Left colon (tissue), 1 donor: ENCODE measurements around a stretch of chr2.

DNA sequence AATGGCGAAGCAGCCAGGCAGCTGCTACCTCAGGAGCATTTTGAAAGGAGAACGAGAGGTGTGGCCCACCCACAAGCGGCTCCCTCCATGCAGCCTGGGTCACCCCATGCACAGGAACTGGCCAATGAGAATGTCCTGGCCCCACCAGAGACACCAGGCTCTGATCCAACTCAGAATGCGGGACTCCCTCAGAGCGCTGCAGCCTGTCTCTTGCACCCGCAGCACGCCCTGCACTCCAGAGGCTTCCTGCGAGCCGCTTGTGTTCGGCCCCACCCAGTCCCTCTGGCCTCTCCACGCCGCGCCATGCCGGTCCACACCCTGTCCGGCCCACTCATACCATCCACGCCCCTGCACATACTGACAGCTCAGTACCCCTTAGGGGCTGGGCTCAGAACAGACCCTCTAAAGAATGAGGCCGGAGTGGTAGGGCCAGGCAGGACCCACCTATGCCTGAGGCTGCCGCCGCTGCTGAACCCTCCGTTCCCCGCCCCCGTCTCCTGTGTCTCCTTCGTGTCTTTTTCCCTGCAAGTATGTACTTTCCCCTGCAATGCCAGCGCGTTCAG lies 6.4 kb upstream of the BOK start:
- PRO-cap, result no peak

GRCh38 chr2:241661541-241662184 lies 24.2 kb downstream of the ATG4B start:
- PRO-cap, result no peak

DNA sequence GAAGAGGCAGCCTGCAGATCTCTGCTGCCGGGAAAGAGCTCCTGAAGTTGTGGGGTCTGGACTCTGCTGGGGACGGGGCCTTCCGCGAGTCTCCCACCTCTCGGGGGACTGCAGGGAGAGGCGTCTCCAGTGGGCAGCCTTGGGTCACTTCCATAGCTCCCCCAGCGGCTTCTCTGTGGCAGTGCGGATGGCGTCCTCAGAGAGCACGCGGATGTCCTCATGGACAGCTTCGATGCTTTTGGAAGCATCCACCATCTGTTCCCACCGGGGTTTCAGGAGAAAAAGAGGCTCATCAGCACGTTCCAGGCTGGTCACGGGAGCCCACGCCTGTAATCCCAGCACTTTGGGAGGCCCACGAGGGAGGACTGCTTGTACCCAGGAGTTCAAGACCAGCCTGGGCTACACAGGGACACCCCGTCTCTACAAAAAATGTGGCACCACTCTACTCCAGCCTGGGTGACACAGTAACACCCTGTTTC lies 10.6 kb downstream of the DTYMK start:
- PRO-cap, result no peak

DNA sequence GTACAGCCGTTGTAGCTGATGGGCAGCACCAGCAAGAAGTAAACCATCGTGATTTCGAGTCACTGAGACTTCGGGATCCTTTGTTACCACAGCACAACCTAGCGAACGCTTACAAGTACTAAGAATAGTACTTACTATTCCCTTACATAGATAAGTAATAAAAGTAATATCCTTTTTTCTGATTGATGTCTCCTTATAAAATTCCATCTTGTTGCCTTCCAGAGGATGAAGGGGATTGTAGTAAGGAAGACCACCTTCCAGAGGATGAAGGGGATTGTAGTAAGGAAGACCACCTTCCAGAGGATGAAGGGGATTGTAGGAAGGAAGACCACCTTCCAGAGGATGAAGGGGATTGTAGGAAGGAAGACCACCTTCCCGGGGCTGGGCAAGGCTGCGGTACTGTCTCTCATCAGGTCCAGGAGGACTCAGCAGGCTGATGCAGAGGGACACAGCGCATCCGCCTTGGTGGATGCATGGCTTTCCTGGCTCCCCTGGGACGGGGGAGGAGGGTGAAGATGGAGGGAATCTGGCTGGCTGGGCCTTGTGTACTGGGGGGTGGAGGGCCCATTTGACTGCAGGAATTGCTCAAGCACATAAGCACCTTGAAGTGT lies 3.1 kb upstream of the DTYMK start:
- PRO-cap, result no peak

- PRO-cap, result no peak
These were observed 1.0 kb upstream of the NEU4 start for GRCh38 chr2:241807997-241808381.

DNA sequence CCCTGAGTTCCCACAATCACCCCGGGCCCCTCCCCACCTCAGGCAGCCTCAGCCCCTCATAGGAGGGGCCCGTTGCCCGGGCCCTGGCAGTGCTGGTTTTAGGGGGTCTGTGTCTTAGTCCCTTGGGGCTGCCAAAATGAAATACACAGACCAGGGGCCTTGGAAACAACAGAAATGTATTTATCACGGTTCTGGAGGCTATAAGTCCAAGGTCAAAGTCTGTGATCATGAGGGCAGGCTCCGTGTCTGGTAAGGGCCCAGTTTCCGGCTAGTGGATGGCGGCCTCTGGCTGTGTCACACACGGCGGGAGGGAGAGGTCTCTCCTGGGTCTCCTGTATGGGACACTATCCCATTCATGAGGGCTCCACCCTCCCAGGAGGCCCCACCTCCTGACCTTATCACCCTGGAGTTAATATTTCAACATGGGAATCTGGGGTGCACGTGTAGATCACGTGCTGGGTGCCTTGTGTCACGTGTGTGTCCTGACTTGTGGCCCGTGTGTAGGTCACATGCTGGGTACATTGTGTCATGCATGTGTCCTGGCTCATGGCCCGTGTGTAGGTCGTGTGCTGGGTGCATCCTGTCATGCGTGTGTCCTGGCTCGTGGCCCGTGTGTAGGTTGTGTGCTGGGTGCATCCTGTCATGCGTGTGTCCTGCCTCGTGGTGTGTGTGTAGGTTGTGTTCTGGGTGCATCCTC lies 9.9 kb downstream of the NEU4 start:
- PRO-cap, result no peak

DNA sequence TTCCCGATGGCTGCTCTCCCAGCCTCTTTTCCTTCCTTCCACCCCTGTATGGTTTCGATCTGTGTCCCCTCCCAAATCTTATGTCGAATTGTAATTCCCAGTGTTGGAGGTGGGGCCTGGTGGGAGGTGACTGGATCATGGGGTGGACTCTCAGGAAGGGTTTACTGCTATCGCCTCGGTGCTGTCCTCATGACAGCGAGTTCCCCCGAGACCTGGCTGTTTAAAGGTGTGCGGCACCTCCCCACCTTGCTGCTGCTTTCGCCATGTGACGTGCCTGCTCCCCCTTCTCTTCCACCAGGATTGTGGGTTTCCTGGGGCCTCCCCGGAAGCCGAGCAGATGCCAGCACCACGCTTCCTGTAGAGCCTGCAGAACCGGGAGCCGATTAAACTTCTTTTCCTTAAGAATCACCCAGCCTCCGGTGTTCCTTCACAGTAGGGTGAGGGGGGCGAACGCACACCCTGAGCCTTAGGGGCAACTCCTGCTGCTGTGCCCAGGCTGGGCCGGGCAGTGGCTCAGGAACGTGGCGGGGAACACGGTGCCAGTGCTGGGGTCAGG lies 12.4 kb downstream of the NEU4 start:
- PRO-cap, result unidirectional peak, plus-strand start at position 430 of the sequence

DNA sequence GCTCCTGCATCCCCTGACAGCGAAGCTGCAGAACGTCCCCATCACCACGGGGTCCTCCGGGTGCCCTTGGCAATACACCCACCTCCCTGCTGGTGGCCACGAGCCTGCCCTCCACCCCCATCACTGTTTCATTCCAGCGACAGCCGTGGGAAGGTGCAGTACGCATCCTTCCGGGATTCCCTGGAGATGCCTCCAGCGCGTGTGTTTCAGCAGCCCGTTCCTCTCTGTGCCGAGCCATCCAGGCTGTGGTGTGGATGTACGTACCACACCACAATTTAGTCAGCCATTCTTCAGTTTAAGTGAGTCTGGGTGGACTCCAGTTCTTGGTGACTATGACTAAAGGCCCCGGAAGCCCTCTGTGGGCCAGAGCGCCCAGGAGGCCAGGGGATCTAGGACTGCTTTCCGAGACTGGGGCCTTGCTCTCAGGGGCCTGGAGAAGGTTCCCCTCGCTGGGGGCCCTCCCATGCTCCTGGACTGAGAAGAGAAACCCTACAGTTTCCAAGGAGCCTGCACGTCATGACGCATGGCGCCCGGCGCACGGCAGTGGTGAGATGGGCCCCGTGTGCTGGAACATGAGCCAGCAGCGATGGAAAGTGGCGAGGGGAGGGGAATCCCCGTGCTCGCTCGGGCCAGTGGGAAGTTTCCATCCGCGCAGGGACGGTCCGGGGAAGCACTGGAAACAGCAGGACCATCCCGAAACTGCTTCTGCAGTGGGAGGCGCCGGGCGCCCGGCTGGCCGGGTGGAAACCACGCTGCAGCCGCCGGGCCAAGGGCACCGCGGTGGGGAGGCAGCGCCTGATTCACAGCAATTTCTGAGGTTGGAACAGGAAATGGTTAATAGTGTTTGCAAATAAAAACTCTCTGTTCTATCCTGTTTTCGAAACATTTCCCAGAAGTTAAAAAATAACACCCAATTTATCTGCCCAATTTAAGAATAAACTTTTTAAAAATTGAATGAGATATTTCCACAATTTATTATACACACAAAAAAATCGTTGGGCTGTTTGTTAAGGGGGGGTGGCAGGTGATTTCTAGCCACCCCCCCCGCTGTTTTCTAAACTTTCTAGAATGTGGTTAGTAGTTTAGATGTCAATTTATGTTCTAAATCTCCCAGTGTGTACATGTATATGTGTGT lies 4.8 kb upstream of the PDCD1 start:
- PRO-cap, result no peak

DNA sequence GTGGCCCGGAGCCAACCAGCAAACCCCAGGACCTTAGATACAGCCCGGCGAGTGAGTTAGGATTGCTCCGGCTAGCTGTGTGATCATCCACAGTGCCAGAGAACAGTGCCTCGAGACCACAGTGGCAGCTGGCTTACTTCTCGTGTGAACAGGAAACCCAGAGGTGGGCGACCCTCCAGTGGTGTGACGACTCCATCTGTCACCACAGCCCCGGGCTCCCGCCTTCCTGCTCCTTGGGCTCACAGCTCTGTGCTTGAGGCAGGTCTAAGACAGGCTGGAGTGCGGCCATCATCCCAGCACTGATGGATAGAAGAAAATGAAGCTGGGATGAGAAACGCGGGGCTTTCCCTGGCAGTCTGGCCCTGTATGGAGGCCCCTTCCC lies 1.5 kb upstream of the RTP5 start:
- PRO-cap, result unidirectional peak, minus-strand start at position 107 of the sequence

- PRO-cap, result no peak
These were observed 84.7 kb upstream of the FAM240C start for GRCh38 chr2:241984883-241985446.

- PRO-cap, result no peak
These were observed 97.4 kb upstream of the FAM240C start for GRCh38 chr2:241997553-241998121.